Peritoneum (tissue), 1 donor: Measurements from ENCODE around the gene MARK1.

GRCh38 chr1:220527852-220528514 is at the start of gene MARK1:
TSS of gene MARK1 (plus strand) at chr1:220528136.
- PRO-cap = bidirectional peak, plus-strand start at chr1:220528272, minus-strand start at chr1:220528277

GRCh38 chr1:220653031-220653555 is 37.1 kb upstream of the C1orf115 start:
- PRO-cap = no peak

GRCh38 chr1:220691149-220691923 is 1.2 kb downstream of the C1orf115 start:
- PRO-cap = no peak

DNA sequence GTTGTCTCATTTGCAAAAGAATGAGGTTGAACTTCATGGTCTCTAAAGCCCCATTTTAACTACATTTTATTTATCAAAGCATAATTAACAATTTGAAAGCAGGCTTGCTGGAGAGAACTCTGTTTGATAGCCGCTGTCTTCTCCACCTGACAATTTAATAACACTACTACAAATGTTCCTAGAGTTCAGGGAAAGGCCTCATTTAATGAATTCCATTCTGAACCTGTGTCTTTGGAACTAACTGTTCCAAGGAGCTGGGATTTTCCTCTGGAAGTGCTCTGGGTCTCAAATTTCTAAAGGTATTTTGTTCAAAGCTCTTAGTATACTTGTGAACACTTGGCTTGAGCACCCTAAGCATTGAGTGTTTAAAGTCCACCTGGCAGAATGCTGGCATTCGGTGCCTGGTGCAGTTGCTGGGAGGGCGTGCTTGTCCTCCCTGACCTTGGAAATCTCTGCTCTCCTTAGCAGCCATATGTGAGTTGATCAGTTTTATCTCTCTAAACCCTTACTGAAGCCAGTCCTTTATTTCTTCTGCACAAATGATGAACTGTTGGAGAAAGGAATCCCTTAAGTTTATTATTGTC is 2.9 kb downstream of the MTARC2 start:
- PRO-cap = no peak

DNA sequence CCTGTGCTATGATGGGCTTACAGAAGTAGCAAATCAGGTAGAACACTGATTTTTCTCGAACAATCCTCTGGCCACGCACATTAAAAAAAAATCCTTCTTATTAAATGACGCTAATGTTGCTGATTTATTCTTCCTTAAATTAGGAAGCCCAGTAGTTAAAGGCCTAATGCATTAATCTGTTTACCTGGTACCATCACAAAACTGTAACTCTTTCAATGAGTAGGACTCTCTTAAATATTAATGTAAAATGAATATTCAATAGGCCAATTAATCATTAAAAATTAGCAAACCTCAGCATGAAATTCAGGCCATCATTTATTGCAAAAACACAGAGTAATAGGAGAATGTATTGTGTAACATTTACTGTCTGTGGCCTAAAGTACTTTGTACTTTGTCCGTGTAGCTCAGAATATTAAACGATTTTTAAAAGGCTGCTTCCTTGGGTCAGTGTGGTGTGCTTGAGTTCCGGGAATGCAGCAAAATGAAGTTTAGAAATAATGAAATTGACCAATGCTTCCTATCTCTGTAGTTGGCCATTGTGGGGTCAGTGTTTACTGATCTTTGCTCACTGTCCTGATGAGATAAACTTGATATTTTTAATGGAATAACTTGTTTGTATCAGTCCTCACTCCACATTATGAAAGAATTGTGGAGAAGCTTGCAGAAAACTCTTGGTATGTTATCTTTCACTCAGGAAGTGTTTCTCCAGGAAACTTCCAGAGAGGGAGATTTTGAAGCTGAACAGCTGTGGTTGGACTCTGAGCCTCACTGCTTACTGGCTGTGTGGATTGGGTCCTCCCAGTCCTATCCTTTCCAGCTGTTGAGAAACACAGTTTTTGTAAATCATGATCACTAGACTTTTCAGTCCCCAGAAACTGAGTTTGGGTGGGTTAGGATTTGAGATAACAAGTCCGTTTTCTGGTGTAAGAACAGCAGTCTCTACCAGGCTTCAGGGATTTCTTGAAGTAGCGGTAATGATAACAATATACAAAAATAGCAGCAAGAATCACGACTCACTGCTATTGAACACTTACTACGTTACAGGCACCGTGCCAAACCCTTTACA is 19.3 kb downstream of the MTARC2 start:
- PRO-cap = no peak

- PRO-cap = no peak
Observed at GRCh38 chr1:220783285-220783873, 3.3 kb upstream of the MTARC1 start.

- PRO-cap = no peak
Observed at GRCh38 chr1:220804361-220804774, 17.7 kb downstream of the MTARC1 start.

DNA sequence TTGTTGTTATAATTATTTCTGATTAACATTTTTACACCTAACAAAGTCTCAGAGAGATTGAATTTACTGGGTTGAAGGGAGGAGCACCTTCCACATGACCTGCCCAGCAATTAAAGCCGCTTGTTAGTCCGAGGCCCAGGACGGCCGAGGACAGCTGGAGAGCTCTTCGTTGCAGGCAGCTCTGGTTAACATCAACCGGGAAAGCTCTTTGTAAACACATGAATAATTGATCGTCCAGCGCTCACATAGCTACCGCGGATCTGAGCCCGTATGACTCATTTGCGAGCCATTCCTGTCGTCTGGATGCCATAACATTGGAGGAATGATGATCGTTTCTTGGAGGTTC is 32.0 kb downstream of the MTARC1 start:
- PRO-cap = no peak

DNA sequence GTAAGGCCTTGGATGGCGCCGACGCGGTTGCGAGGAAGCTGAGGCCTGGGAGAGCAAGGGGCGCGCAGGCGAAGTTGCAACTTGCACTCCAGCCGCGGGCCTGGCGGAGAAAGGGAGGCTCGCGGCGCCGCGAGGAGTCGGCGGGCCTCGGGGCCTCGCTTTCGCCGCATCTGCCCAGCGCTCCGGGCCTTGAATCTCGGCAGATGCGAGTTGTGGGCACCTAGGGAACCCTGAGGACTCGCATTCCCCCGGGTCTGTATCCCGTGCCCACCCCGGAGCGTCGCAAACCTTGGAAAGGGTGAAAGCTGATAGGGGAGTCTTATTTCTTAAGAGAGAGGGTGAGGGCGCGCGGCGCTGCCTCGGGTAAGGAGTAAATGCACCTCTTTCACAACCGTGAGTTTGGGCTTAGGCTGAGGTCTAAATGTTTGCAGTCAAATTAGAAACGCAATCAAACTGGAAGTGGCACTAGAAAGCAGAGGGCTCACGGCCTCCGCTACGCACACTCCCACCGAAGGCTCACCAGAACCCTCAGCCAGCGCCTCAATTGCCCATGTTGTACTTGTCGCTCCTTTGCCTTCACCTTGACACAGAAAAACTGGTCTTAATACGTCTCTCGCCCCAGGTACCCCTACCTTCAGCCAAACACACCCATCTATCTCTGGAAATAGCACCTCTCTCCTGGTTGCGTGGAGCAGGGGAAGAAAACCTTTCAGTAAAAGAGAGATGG is 1.9 kb upstream of the HLX start:
- PRO-cap = no peak

DNA sequence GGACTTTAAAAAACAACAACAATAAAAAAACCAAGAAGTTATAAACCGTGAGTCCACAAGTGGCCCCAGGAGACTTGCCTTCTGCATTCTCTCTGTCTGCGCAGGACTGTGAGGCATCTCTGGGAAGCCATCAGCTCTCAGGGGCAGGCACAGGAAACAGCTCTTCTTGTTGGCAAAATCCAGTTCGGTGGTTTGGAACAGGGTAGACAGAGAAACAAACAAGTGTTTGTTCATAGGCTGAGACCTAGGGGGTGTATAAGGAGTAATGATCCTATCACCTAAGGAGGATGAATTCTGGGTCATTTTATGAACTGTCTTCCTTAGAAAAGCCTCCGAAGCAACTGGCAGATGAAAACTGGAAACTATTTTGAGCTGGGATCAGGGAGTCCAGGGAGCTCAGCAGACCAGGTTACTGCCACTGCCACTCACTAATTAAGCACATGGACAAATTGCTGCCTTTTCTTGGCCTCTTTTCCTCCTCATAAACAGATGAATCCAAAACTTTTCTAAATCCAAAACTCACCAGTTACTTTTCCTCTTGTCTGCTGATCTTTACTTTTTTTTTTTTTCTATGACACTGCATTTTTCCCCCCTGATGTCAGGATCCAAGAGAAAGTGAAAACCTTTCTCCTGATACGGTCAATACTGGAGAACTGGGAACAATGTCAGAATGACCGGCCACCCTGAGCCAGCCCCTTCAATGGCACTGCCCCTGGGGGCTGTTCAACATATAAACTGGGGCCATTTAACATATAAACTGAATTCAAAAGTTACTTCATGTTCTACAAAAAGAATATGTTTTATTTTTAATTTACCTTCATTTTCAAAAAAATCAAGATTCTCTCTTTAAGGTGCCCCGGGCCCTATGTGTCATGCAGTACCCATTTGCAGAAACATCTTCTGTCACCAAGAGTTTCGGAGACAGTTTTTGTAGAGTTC is 405.8 kb downstream of the DUSP10 start:
- PRO-cap = no peak

DNA sequence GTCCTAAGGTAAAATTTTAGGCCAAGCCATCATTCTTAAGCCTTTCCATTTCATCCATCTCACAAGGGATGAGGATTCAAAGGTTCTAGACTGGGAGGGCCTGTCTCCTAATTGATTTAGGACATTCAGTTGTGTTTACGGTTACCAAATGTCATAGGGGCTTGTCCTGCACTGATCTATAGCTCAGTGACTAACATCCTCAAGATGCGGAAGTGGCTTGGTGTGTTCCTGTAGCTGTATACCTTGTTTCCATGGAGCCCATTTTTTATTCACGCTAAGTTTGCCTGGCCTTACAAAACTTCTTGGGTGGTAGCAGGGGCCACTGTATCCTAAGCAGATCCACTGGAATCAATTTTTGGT is 52.7 kb downstream of the DUSP10 start:
- PRO-cap = no peak

DNA sequence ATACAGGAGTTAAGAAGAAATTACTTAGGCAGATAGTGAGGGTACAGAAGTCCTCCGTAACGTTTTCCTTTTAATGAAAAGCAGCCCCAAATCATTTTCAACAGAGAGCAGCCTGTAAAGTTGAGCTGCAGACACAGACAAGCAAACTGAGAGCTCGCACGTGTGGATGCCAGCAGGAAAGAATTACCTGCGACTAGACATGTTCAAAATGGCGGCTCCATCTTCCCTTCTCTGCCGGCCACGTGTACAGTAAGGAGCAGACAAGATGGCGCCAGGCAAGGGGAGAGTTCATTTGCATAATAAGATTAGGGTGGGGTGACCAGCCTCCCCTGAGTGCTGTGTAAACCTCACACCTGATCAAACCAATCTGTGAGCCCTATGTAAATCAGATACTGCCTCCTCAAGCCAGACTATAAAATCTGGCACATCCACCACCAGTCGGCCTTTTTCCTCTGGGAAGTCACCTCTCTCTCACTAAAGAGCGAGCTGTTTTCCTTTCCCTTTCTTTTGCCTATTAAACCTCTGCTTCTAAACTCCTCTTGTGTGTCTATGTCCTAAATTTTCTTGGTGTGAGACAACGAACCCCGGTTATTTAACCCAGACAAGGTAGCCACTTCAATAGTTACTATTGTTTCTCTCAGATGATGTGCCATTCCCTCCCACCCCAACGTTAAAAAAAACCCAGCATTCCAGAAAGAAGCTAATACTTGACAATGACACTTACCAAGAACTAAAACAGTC is 27.5 kb downstream of the DUSP10 start:
- PRO-cap = no peak

DNA sequence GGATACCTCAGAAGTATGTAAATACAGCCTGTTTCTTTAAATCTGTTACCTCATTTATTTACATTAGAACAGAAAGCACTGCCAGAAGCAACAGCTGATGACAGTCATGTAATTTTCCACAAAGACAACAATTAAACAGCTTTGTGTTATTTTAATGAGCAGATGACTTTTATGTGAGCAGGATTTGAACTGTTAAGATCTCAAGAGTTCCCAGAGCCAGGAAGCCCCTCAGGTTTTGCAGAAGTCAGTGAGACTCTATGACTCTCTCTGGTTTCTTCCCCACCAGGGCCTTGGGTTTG is 26.3 kb downstream of the DUSP10 start:
- PRO-cap = no peak

DNA sequence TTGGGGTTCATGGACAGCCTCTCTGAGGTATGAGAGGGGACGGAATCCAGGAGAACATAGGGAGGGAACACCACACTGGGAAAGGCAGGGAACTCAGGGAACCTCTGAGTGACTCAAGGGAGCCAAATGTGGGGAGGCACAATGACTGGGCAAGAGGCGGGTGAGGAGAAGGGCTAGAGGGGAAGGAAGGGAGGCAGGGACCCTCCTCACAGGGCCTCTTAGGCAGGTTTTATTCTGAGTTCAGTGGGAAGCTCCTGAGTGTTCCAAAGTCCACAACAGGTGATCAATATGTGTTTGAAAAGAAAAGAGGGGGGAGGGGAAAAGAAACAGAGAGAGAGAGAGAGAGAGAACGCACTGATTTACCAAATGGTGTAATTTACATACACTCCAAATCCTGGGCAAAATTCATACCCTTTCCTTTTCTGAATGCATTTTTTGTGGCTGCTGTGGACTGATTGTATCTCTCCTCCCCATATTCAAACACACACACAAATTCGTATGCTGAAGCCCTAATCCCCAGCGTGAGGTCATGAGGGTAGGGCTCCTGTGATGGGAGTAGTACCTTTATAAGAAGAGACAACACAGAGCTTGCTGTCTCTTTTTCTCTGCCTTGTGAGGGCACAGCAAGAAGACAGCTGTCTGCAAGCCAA is 24.6 kb downstream of the DUSP10 start:
- PRO-cap = no peak

DNA sequence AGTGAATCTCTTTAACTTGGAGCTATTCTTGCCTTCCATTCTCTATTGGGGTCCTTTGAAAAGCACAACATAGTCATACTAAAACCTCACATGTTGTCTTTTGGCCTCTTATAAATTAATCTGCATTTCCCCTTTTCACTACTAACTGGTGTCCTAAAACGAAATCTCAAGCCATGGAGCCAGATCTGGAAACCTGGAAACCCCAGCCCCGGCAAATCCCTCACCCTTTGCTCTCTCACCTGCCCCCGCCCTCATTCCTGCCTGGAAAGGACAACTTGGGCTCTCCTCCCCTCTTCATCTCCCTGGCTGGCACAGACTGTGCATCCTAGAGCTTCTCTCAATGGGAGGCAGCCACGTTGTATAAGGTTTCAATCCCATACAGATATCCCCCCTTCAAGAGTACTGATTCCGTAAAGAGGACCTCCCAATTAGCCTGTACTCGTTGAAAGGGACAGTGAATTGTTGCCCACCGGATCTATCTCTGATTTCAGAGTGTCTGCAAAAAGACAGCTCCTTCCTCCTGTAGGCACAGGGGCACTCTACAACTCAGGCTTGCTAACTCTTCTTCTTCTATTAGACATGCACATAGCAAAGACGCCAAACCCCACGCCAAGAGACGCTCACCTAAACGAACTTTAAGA is 1.4 kb downstream of the DUSP10 start:
- PRO-cap = no peak

- PRO-cap = no peak
Observed at GRCh38 chr1:221777571-221778124, 35.8 kb upstream of the DUSP10 start.

DNA sequence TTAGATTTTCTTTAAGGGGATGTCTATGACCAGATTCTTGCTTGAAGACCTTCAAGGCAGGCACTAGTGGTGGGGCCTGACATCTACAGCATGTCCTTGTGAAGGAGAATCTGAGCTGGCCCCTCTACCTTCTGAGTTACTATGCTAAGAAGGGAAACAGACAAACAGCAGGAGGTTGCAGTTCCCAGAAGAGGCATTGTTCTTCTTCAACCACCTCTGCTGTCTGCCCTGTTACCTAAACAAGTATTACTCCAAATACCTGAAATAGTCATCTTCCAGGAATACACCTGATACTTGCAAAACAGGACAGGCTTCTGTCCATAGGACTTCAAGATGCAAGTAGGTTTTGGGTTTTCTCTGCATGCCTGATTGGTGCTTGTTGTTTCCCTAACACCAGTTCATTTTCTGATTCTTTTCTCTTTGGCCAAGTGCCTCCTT is 92.9 kb upstream of the DUSP10 start:
- PRO-cap = no peak

DNA sequence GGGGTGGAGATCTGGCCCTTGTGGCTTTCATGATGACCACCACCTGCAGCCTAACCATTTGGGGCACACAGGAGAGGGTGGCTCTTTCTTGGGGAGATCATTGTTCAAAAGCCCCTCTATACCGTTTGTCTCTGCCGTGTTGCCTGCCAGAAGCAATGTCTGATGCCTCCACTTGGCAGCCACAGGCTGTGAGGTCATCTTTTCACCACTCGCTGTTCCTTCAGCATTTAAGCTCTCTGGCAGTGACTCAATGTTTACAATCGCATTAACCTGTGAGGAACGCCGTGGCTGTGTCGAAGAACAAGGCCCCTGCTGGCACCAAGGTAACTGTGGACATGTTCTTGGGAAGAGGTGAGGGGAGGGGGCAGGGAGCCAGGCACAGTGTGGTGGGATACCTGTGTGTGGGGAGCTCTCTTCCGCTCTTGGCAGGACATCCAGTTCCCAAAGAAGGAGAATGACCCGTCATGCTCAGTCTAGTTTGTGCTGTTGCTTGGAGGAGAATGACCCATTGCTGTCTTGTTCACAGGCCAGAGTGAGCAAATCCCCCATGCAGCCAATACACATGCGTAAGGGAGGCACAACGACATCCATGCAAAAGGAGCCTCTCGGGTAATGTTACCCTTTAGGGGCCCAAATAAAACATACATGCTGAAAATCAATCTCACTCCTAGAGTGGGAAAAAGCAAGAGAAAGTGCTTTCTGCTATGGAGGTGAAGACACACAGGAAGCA is 104.1 kb upstream of the DUSP10 start:
- PRO-cap = no peak

DNA sequence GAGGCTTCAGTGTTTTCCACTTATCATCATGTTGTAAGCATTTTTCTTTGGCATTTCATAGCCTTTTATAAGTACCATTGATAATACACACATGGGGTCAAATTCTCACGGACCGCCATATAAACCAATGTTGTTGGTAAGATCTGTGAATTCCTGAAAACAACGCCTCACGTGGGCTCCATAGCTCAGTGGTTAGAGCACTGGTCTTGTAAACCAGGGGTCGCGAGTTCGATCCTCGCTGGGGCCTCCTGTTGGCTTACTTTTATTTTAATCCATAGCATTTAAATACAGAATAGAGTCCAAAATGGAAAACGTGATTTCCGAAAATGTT is 83.1 kb downstream of the HHIPL2 start:
- PRO-cap = no peak

DNA sequence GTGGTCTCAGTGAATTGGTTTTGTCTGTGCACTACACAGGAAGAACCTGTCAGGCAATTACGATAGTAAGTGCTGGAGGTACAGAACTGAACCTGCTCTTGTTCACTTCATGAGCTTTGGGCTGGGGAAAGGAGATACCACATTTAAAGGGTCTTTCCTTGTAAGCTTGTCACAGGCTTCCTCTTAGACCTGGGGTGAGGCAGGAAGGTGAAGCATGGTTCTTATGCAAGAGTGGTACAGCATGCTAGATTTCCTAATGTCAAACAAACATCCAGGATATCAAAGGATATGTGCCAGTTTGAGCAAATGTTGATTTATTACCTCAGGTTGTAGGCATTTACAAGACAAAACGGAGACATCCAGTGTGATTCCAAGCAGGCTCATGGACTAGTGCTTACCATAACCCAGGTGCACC is 25.9 kb downstream of the HHIPL2 start:
- PRO-cap = no peak